A673 (cell line): Measurements from ENCODE around the gene TMEM131.

GRCh38 chr2:97651939-97652235 lies 6.0 kb downstream of the COX5B start:
- PRO-cap = no peak

GRCh38 chr2:97809334-97809978 lies 96.1 kb downstream of the ZAP70 start:
- PRO-cap = no peak

GRCh38 chr2:97812320-97813048 lies 99.1 kb downstream of the ZAP70 start:
- PRO-cap = no peak

- PRO-cap = no peak
Observed at GRCh38 chr2:97886202-97887093, 109.3 kb downstream of the TMEM131 start.

GRCh38 chr2:97995760-97996476 lies at the start of gene TMEM131:
Gene TMEM131, minus strand, starts transcription at chr2:97995948.
- PRO-cap = bidirectional peak, plus-strand start at chr2:97995966, minus-strand start at chr2:97995922; bidirectional peak, plus-strand start at chr2:97996387, minus-strand start at chr2:97996118

- PRO-cap = no peak
Observed at GRCh38 chr2:98139729-98139928, 52.7 kb downstream of the VWA3B start.

DNA sequence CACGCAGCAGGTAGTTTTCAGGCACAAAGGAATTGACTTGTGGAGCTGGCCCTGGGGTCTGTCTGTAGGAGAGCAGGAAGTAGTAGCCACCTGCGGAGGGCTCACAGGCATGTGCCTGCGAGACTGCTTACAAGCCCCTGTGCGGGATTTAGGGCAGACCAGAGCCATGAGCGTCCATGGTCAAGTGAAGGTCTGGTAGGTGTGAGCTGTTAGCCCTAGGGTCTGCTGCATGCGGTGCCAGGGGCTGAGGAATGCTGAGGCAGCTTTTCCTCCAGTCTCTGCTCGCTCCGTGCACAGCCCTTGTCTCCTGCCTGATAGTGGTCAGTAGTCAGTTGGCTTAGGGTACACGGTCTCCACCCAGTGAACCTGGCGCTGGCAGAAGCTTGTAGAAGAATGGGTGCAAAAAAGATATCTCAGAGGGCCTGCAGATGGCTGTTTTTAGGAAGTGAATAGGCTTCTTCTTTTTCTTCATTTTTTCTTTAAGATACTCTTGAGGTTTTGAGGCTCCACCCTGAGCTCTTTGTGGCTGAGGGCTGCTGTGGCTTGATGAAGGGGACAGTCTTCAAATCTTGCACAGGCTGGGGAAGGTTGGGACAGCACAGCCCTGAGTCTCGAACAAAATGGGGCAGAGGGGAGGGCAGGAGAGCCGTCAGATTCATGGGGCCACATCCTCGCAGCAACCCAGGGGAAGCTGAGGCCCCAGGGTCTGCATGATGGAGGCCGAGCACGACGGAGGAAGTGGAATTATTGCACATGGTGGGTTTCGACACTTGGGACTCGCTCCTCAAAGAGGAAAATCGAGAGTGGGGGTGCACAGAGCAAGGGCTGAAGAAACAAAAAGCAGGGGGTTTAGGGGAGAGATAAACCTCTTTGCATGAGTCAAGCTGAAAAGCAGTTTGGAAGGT lies 19.2 kb downstream of the INPP4A start:
- PRO-cap = no peak

DNA sequence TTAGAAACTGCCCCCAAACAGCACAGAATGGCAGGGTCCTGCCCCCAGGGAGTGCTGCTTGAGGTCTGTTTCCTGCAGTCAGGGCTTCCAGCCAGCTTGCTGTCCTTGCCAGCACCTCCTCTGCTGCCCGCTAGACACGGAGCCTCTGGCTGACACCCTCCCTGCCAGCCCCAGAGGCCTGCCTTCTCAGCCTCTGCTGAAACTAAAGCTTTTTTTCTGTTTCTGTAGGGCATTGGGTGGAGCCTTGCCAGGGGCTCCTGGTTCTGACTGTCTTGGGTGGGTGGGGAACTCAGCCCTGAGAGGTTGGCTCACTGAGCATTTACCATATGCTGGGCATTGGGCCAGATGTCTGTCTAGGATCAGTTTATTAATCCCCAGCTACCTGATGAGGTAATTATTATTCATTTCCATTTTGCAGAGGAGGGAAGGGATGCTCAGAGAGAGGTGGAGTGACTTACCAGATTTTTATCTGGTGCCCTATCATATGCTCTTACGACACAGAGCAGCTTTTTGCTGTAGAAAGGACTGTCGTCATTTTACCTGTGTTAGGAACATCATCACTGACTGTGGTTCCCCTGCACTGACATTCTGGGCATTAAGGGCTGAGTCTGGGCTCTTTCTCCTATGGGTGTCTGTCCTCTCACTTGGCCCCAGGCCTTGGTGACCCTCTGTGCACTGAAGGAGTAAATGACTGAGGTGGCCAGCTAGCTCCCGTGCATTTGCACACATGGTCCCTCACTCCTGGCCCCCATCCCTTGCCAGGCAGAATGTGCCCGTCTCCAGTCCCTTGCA lies 35.5 kb downstream of the INPP4A start:
- PRO-cap = no peak

- PRO-cap = no peak
Observed at GRCh38 chr2:98556498-98557172, 51.7 kb downstream of the COA5 start.

- PRO-cap = no peak
Observed at GRCh38 chr2:98621267-98622055, 13.1 kb downstream of the UNC50 start.

- PRO-cap = no peak
Observed at GRCh38 chr2:98632504-98633176, 24.3 kb downstream of the UNC50 start.

GRCh38 chr2:98634252-98634935 lies 26.0 kb downstream of the UNC50 start:
- PRO-cap = no peak

- PRO-cap = no peak
Observed at GRCh38 chr2:98637350-98638214, 29.2 kb downstream of the UNC50 start.

GRCh38 chr2:98661915-98662312 lies 53.5 kb downstream of the UNC50 start:
- PRO-cap = no peak

DNA sequence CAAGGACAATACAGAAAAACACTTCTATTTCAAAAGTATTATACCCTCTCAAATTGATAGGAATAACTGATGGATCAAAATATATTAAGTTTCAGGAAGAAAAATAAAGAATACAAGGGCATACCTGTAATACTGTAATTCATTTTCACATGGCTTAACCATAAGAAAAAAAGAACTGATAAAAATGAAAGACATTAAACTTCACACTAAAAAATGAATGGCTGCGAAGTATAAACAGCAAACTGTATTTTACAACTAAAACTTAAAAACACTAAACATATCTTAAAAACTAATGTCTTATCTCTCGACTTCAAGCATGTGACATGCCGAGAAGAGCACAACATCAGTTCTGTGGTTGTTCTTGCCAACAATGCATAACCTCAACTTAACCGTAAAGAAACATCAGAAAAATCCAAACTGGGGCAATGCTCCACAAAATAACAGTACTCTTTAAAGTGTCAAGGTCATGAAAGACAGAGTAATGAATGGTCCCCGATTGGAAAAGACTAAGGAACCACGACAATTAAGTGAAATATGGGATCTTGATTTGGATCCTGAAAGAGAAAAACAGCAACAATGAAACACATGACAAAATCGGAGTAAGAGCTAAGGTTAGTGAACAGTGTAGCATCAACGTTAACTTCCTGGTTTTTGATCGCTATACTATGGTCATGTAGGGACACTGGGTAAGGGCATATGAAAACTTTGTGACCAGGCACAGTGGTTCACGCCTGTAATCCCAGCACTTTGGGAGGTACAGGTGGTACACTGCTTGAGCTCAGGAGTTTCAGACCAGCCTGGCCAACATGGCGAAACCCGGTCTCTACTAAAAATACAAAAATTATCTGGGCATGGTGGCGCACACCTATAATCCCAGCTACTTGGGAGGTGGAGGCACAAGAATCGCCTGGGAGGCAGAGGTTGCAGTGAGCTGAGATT lies 55.1 kb downstream of the UNC50 start:
- PRO-cap = no peak

- PRO-cap = no peak
Observed at GRCh38 chr2:98775181-98775703, 44.3 kb upstream of the MGAT4A start.

GRCh38 chr2:98822304-98823248 lies 91.6 kb upstream of the MGAT4A start:
- PRO-cap = no peak

GRCh38 chr2:98898152-98898605 lies 37.8 kb downstream of the CRACDL start:
- PRO-cap = no peak

DNA sequence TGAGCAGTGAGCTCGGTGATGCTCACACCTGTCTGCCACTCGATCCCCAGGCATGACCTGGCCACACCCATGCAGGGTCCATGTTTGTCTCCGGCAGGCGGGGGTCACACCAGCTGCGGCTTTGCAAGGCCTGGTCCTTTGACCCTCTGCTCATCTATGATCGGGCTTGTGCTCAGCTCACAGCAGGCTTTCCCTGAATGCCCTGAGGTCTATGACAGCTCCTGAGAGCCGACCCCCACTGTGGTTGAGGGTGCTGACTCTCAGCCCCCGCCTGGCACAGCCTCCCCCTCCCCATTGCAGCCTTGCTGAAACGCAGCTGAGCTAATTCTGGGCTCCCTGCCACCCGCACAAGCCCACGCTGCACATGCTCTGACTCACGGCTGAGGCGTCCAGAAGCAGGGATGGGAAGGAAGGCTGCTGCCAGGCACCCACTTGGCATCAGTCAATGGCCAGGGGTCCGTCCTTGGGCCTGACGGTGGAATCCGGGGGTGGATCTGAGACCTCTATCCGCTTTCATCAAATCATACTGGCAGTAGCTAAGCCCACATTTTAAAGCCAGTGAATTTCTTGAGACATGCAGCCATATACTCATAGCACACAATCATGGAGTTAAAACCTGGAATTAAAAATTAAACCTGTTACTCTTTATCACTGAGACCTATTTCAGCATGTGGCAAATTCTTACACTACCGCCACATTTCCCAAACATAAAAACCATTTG lies 23.5 kb downstream of the CRACDL start:
- PRO-cap = no peak

DNA sequence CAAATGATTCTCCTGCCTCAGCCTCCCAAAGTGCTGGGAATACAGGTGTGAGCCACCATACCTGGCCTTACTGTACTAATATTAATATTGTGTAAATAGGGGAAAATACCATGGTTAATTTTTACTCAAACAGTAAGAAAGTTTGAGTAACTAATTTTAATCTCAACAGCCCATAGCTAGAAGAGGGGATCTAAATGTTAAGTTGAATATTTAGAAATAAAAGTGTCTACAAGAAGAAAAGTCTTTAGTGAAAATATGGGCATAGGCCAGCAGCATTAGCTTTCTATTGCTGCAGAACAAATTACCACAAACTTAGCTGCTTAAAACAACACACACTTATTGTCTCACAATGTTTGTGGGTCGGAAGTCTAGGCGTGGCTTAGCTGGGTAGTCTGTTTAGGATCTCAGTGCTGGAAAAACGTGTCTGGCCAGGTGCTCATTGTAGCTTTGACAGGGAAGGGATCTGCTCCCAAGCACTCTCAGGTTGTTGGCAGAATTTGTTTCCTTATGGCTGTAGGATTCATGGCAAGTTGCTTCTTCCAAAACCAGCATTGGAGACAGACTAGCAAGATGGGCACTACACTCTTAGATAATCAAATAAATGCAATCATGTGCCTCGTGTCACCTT lies 17.0 kb downstream of the MRPL30 start:
- PRO-cap = no peak